Colon Carcinoma Metastatic in the Lung (tissue), 2 donors: ENCODE measurements around the gene ERAP2.

DNA sequence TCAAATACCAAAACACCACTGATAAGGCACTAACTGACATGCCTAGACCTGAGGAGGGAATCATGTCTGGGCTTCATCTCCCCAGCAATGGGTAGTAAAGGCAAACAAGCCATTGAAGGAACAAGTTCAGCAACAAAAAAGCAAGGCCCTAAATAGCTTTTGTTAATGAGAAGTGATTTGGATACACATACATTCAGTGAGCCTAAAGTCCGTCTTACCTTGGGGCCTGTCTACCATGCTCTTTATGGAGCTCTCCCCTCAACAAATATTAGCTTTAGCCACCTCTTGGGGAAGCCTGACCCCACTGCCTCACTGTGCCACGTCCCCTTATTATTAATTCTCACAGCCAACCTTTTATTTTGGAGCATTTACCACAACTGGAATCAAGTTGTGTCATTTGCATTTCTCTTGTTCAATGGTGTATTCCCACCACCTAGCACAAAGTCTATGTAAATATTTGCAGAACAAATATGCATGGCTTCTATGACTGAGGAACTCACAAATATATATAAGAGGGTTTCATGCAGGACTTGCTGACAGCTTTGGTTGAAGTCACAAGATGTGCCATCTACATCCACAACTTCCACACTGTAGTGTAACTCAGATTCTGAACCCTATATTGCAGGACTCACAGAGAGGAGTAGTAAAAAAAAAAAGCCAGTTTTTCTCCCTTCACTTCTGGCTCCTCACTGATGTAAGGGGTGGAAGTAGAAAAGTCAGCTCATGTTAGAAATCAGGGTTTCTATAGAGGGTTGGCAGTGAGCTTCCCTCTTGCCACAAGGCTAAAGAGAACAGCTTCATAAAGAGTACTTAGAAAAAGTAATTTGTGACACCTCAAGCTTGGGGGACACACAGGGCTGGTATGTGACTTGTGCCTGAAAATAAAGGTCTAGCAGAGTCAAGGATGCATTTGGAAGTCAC, 56.4 kb upstream of the GLRX start:
- PRO-cap, 2 experiments = no peak in any of the 2 experiments

GRCh38 chr5:95898053-95899077, 63.3 kb downstream of the ELL2 start:
- PRO-cap, 2 experiments = no peak in any of the 2 experiments

GRCh38 chr5:95899805-95900243, 61.8 kb downstream of the ELL2 start:
- PRO-cap, 2 experiments = no peak in any of the 2 experiments

GRCh38 chr5:95903477-95904472, 57.9 kb downstream of the ELL2 start:
- PRO-cap, 2 experiments = no peak in any of the 2 experiments

- PRO-cap, 2 experiments = no peak in any of the 2 experiments
Measured at GRCh38 chr5:95958824-95959459, 2.7 kb downstream of the ELL2 start.

- PRO-cap, 2 experiments = no peak in any of the 2 experiments
Measured at GRCh38 chr5:96332494-96333695, 100.2 kb downstream of the PCSK1 start.

GRCh38 chr5:96537161-96537847, 104.3 kb upstream of the PCSK1 start:
- PRO-cap, 2 experiments = no peak in any of the 2 experiments

DNA sequence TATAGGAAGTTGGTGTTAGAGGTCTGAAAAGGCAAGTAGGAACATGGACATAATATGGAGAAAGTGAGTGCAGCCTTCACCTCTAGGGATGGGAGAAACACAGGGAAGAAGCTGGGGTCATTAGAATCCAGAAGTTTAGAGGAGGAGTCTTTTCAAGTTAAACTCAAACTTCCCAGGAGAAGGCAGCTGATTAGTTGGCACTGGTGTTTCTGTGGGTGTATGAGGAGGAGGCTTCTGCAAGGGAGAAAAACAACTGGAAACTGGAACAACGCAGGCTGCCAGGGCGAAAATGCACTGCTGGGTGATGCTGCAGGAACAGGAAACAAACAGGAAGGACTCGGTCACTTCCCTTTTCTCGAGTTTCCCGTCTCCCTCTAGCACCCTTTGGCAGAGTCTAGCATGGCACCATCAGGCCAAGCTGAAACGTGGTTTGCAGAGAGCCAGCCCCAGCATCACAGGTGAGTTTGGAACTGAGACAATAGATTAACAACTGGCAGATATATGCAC, 77.5 kb upstream of the CAST start:
- PRO-cap, 2 experiments = no peak in any of the 2 experiments

DNA sequence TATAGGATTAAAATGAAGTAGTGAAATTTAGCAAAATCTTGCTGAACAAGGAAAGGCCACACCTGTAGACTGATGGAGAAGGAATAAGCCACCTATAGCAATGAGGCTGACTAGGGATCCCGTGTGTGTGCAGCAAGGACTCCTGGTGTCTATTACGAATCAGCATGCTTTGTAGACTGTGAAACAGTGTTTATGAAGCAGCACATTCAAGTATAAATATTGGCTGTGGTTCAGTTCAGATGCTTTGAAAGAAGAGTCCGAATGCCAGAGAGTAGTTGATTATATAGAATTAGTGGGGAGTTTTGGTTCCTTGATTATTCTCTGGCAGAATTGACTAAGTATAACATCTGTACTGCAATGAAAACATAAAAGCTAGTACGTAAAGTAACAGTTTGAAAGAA, 41.8 kb downstream of the CAST start:
- PRO-cap, 2 experiments = no peak in any of the 2 experiments

GRCh38 chr5:96742438-96743022, 65.2 kb downstream of the ERAP1 start:
- PRO-cap, 2 experiments = no peak in any of the 2 experiments

DNA sequence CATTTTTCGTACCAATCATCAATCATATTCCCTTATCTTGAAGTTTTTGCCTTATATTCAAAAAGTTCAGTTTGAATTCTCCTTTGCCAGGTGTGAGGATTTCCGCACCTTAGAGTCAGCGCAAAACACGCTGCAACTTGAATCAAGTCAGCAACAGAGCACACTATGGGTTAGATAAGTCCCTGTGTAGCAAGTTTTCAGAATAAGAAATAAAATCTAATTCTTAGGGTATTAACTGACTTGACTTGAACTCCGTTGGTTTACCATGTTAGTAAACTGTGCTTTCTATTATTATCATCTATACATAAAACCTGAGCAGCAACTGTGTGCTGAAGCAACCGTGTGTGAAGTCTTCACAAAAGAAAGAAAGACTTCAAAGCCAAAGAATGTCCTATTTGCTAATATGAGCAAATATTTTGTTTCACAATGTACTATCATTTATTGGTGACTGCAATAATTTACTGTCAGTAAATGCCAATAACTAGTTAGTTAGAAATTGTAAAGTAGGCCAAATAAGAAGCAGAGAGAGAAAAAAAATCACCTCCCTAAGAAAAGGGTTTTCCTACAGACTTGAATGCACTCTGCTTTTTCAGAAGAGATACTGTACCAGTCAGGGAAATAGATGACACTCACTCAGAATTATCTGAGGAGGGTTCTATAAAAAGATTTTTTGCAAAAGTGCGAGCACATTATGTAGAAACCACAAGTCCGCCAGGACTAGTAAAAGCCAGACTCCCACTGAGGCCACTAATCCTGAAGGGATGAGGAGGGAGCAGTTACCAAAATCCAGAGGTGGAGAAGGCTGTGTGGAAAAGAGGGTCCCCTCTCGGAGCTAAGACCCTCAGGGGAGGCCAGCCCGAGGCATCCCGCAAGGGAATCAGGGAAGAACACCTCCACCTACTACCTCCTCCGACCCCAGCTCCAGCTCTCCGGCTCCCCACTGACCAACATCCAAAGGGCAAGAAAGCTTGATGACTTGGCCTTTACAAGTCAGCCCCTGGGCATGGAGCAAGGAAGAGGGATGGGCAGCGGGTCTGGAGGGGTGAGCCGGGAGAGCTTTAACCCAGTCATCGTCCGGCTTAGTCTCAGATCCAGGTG, 32.5 kb downstream of the ERAP1 start:
- PRO-cap, 2 experiments = no peak in any of the 2 experiments

- PRO-cap, 2 experiments = no peak in any of the 2 experiments
Measured at GRCh38 chr5:96776007-96776650, 31.6 kb downstream of the ERAP1 start.

GRCh38 chr5:96806968-96807190, 866 bp downstream of the ERAP1 start:
- PRO-cap, 2 experiments = no peak in any of the 2 experiments

DNA sequence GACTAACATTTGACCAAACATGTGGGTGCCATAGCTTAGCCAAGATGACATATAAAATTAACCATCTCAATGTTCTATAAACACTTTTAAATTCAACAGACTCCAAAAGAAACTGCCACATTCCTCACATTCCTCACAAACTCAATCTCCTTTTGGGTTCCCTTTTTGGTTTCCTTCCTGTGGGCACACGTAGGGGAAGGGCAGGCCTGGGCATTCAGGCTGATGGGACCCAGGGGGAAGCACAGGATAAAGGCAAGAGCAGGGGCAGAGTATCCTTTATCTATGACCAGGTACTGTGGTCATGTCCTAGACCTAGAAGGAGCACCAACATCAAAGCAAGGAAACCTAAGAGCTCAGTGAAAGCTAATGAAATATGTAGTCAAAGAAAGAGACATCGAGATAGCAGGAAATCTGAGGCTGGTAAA, 13.5 kb upstream of the ERAP1 start:
- PRO-cap, 2 experiments = no peak in any of the 2 experiments

DNA sequence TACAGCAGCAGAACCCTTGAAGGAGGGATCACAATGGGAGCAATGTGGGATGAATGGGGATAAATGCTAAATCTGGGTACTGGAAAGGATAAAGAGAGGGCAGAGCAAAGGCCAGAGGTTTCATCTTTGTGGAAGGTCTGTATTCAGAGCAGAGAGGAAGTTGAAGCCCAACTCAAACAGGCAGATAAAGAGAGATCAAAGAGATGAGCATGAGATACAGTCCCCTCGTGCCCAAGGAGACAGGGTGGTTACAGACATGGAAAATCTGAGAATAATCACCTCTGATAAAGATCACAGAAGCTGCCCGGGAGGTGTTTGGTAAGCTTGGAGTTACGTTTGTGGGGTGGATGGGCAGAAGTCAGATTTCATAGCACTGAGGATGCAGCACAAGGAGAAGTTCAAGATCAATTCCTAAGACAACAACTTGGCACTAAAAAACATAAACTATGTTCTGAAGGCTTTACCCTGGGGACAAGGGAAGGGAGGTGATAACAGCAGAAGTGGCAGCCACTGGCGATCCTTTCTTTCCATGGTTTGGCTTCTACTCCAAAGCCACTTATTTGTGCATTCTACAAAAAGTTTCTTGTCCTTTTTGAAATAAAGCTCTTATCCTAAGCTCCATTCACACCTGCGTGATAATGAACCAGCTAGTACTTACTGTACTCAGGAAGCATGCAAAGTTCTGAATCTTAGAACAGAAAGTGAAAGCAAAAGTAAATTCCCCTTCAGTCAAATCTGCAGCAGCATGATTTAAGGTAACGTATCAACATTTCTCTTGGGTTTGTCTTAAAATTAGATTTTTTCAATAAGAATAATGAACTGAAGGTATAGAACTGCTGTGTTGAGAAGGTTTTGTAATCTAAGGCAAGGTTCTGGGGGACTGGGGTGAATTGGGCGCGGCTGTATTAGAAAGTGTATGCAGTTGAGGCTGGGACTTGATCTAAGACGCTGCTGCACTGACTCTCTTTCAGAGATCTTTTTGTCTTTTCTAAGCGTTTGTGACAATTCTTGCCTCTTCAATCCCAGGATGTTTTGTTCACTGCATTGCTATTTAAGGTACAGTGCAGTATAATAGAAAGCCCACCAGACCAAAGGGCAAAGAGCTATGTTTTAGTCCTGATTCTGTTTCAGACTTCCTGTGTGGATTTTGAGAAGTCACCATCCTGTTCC, at the start of gene ERAP2:
TSS of gene ERAP2 (plus strand) at position 728 of the 1,170 bp plus-strand sequence.
- PRO-cap, 2 experiments = peak in 2 of 2 experiments; most common plus-strand start position 921 of the sequence (in 2); most common minus-strand start position 626 of the sequence (in 1)

- PRO-cap, 2 experiments = no peak in any of the 2 experiments
Measured at GRCh38 chr5:97165627-97166292, 17.3 kb downstream of the RIOK2 start.

DNA sequence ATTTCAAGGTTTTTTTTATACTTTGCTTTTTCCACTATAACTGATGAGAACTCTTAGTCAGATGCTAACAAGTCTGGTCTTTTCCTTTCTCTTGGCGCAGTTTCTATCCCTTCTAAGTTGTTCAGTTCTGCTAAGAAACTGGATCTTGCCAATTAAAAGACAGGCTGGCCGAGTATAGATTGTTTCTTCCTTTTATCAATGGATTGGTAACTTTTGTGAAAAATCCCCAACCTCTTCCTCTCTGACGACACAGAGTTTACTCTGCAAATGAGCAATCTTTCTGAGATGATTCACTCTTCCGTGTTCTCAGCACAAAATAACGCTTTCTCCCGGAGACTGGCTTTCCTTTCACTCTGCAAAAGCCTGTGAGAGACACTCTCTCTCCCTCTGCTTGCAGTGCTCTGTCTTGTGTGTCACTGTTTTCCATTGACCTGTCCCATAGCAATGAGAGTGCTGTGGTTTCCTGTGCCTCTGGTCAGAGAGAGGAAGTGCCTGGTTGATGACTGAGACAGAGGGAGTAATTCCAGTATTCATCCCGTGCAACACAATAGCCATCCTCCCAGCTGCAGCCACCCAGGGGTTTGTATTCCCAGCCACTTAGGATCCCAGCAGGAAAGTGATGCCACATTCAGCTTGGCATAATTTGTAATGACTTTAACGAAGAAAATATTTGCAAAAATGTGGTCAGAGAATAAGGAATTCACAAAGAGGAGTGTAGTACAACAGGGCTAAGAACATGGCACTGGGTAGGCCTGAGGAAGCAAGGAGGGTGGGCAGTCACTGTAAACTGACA, 463.7 kb upstream of the RGMB start:
- PRO-cap, 2 experiments = no peak in any of the 2 experiments

DNA sequence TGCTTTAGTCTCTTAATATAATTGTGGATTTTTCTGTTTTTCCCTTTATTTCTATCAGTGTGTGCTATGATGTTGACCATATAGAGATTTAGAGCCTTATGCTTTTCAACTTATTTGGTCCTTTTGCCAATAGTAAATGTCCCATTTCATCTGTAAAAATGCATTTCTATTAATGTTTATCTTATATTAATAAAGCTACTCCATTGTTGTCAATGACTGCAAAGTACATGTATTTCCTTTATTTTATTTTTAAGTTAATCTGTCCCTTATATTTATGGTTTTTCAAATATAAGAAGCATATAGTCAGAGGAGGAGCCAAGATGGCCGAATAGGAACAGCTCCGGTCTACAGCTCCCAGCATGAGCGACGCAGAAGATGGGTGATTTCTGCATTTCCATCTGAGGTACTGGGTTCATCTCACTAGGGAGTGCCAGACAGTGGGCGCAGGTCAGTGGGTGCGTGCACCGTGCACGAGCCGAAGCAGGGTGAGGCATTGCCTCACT, 227.1 kb upstream of the RGMB start:
- PRO-cap, 2 experiments = no peak in any of the 2 experiments

DNA sequence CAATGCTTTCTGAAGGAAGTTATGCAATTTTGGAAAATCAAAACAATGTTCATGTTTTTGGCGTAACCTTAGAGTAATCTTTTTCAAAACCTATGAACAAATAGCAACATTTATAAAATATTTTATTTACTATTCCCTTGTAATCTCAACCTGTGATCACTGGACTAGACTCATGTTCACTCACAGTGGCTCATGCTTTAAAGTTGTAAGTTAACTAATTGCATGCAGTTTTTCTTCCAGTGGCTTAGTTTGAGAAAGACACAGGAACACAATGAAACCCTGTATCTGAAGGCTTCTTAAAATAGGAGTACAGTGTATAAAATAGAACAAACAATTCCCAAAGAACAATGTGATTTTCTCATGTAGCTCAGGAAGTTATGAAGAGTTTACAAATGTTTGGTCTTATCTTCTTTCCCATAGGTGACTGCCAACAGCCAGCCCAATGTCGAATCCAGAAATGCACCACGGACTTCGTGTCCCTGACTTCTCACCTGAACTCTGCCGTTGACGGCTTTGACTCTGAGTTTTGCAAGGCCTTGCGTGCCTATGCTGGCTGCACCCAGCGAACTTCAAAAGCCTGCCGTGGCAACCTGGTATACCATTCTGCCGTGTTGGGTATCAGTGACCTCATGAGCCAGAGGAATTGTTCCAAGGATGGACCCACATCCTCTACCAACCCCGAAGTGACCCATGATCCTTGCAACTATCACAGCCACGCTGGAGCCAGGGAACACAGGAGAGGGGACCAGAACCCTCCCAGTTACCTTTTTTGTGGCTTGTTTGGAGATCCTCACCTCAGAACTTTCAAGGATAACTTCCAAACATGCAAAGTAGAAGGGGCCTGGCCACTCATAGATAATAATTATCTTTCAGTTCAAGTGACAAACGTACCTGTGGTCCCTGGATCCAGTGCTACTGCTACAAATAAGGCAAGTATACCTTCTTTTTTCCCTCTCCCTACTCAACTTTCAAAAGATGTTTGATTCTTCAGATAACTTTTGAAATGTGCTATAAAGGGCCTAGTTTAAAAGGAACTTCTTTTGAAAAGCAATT, 6.0 kb downstream of the RGMB start:
- PRO-cap, 2 experiments = no peak in any of the 2 experiments

DNA sequence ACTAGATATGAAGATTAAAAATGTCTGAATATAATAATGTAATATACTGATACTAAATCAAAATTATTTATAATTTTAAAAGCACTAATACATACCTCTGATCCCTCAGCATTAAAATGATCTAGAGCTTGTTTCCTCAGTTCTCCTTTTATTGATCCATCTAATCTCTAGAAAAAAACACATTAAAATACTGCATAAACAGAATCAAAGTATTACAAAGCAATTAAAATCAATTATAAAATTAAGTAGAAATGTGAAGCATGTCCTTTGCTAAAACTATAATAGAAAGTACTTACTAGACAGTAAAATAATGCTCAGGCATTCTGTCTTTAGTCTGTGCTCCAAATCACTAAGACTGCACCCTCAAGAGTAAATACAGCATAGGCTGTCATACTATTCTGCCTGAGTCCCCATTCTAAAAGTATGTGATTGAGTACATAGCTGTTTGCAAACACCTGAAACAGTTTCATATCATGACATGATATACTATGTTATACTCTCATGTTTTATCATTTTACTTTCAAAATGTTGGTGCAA, 43.3 kb downstream of the CHD1 start:
- PRO-cap, 2 experiments = no peak in any of the 2 experiments